H4 (cell line): ENCODE data around the genes FCER1G, FCGR3B and FCGR2B.

GRCh38 chr1:160880829-160881660 is 3.9 kb downstream of the ITLN1 start:
- RAMPAGE, long total RNA, result no peak

DNA sequence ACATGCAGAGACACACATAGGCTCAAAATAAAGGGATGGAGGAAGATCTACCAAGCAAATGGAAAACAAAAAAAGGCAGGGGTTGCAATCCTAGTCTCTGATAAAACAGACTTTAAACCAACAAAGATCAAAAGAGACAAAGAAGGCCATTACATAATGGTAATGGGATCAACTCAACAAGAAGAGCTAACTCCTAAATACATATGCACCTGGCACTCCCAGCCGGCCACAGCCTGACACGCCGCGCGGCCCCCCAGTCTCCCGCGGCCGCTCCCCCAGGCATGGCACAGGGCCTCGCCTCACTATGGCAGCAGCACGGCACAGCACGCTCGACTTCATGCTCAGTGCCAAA is 9.7 kb upstream of the ITLN1 start:
- RAMPAGE, long total RNA, result no peak

DNA sequence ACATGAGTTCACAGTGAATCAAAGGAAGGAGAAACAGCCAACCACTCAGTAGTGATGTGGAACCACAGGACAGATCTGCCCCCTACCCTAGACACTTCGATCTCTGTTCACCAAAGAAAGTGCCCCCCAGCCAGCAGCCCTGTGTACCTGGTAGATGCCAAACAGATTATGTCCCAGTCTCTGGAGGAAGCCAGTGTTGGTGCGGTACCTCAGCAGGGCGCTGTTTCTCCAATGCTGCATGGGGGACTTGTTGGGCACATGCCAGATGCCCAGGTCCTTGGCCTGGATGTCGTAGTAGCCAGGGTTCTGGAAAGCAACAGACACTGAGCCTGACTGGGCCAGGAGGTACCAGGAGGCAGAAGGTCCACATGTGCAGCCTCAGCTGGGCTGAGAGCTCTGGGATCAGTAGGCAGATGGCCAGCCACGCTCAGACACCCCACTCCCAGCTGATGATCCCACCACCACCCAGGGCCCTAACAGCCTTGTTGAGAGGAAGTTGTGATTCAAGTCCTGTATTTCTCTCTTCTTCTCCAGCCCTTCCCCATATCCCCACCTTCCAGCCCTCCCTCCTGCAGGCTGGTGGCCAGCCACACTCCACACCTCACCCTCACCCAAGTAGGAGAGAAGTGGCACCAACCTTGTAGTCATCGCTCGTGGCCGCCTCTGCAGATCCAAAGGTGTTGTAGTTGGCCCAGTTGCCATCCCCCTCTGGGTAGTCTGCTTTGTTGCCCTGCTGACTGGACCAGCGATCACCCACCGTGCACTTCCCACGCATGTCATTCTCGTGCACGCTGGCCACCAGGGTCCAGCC is 4.0 kb downstream of the ITLN2 start:
- RAMPAGE, long total RNA, result no peak

GRCh38 chr1:161017459-161018163 is 3.3 kb downstream of the F11R start:
- RAMPAGE, long total RNA, result no peak

DNA sequence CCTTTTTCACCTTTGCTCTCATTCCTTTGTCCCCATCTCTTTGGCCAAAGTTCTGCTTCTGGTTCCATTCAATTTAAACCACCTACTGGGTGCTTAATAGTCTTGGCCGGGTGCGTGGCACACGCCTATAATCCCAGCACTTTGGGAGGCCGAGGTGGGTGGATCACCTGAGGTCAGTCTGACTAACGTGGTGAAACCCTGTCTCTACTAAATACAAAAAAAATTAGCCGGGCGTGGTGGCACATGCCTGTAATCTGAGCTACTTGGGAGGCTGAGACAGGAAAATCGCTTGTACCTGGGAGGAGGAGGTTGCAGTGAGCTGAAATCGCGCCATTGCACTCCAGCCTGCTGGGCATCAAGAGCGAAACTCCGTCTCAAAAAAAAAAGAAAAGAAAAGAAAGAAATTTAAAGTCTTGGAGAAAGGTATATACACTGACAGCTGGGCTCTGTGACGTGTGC is 1.5 kb upstream of the F11R start:
- RAMPAGE, long total RNA, result no peak

- RAMPAGE, long total RNA, result no peak
Measured at GRCh38 chr1:161071254-161071759, 1.6 kb upstream of the ARHGAP30 start.

DNA sequence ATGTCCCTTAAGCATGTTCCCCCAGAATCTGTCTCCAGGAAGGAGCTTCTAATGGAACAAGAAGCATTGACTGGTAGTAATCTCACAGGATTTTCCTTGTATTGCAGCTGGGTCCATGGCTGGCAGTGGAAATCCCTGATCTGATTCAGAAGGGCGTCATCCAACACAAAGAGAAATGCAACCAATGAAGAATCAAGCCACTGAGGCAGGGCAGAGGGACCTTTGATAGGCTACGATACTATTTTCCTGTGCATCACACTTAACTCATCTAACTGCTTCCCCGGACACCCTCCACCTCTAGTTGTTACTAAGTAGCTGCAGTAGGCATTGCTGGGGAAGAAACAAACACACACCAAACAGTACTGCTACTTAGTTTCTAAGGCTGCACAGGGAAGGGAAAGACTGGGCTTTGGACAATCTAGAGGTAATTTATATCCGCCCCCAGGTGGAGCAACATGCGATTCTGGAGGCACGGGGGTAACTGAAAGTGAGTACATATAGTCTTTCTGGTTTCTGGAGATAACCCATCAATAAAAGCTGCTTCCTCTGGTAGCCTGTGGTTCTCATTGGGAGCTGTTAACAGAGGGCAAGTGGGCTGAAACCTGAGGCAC is 890 bp upstream of the USP21 start:
- RAMPAGE, long total RNA, result no peak

DNA sequence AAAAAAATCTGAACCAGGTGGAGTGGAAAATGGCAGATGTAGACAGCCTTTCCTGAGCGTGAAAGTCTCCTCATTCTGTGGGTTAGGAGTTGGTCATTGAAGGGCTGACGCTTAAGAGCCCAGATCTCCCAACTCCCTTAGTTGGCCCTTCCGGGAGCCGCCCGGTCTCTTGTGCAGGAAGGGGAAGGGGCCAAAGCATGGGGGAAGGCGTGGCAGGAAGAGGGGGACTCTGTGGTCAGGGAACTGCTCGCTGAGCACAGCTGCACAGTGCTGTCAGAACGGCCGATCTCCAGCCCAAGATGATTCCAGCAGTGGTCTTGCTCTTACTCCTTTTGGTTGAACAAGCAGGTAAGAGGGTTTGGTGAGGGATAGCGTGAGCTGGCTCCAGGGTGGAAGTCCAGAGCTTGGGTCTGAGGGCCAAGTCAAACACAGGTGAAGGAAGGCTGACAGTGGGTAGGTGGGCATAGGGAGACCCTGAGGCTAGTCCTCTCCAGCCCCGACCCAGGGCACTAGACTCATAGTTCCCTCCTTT is at the start of gene FCER1G:
TSS of gene FCER1G (plus strand) at position 273 of the 532 bp plus-strand sequence.
- RAMPAGE, long total RNA, result no peak

GRCh38 chr1:161222133-161222830 is 1.1 kb downstream of the APOA2 start:
- RAMPAGE, long total RNA, result no peak

- RAMPAGE, long total RNA, result no peak
Measured at GRCh38 chr1:161399189-161400252, 31.8 kb upstream of the CFAP126 start.

- RAMPAGE, long total RNA, result no peak
Measured at GRCh38 chr1:161506224-161507155, 1.2 kb downstream of the FCGR2A start.

DNA sequence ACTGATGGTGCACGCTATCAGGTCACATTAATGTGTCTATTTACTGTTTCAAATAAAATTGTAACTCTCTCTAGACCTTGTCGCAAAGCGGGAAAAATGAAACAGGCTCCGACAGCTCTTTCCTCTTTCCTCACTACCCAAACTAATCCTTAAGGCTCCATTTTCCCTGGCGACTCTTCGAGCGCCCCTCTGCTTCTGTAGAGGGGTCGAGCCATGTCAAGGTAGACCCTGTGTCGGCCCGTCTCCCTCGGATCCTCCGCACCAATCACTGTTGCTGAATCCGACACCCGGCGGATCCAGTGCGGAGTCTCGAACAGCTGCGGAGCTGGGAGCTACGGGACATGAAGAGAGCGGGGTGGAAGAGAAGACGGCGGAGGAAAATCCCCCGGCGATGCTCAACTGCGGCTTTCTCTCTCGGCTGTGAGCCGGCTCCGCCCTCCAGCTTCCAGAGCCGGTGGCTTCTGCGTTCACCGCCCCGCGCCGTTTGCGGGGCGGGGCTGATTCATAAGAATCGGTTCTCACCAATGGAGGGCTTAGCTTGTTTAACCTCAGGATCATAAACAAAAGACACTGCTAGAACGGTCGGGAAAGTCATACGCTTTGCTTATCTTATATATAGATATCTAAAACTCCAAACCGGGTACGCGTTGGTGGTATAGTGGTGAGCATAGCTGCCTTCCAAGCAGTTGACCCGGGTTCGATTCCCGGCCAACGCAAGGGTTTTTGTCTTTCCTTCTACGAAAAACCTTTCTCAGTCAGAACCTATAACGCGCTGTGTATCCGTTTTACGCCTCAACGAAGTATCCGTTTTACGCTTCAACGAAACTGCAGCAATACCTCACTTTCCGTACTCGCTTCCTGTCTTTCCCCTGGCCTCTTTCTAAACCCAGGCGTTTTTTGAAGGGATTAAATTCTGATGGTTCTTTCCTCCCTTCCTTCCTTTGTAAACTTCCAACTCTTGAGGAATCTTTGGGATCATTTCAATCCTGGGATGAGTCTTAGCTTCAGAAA is 6.4 kb downstream of the HSPA6 start:
- RAMPAGE, long total RNA, result no peak

- RAMPAGE, long total RNA, result no peak
Measured at GRCh38 chr1:161532620-161533488, 8.5 kb downstream of the HSPA6 start.

DNA sequence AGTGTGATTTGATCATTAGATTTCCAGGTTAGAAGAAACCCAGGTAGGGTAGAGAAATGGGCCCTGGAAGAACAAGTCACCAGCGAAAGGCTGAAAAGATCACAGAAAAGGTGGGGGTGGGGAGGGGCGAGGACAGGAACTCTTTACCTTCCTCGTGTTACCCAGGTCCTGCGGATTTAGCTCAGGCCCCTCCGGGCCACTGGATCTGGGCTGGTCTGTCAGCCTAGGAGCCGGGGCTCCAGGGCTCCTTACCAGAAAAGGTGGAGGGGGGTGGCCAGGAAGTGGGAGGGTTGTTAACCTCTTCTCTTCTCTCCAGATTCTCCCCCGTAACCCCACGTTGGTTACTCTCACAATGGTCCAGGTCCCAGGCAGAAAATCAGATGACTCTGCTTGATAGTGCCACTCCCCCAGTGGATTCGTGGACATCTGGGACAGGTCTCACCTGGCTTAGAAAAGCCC is 795 bp upstream of the FCGR3A start:
- RAMPAGE, long total RNA, result no peak

- RAMPAGE, long total RNA, result no peak
Measured at GRCh38 chr1:161630952-161631798, at the start of gene FCGR3B. TSS of gene FCGR3B (minus strand) at chr1:161631176.

DNA sequence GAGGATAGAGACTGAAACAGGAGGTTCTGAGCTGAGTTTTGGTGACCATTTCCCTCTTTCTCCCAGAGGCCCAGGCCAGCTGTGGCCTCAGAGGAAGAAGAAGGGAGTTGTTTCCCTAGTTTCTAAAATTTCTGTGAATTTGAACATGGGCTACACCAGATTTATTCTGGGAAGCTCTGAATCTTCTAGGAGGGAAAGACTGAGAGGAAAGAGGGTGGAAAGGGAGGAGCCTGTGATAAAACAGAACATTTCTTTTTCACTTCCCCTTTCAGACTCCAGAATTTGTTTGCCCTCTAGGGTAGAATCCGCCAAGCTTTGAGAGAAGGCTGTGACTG is at the start of gene FCGR2B:
TSS of gene FCGR2B (plus strand) at position 271 of the 335 bp plus-strand sequence.
- RAMPAGE, long total RNA, result no peak

GRCh38 chr1:161727376-161727877 is 6.1 kb downstream of the FCRLB start:
- RAMPAGE, long total RNA, result no peak

- RAMPAGE, long total RNA, result no peak
Measured at GRCh38 chr1:161877053-161877928, 111.2 kb downstream of the ATF6 start.

DNA sequence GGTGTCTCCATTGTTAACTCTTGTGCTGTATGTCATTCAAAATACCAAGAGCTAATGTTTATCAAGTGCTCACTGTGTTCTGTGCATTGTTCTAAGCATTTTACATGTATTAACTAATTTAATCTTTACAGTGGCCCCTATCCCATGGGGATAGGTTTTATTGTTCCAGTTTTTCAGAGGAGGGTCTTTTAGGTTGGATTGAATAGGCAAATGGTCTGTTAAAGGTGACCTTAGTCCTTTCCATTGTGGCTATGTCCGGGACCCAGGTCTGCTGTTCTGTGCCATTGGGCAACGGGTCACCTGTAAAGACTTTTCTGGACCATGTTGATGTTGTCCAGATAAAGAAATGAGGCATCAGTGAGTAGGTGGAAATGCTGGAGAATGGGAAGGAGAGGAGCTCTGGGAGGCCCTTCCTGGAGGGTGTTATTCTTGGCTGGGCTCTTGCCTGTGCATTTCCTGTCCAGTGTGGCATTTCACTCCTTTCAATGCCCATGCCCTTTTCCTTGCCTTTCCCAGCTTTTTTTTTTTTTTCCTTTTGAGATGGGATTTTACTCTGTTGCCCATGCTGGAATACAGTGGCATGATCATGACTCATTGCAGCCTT is 11.6 kb downstream of the NOS1AP start:
- RAMPAGE, long total RNA, result no peak

- RAMPAGE, long total RNA, result no peak
Measured at GRCh38 chr1:162189185-162190111, 120.0 kb downstream of the NOS1AP start.